Kidney (tissue), 2 donors: ENCODE measurements around the genes EDA2R, EDA and AWAT2.

DNA sequence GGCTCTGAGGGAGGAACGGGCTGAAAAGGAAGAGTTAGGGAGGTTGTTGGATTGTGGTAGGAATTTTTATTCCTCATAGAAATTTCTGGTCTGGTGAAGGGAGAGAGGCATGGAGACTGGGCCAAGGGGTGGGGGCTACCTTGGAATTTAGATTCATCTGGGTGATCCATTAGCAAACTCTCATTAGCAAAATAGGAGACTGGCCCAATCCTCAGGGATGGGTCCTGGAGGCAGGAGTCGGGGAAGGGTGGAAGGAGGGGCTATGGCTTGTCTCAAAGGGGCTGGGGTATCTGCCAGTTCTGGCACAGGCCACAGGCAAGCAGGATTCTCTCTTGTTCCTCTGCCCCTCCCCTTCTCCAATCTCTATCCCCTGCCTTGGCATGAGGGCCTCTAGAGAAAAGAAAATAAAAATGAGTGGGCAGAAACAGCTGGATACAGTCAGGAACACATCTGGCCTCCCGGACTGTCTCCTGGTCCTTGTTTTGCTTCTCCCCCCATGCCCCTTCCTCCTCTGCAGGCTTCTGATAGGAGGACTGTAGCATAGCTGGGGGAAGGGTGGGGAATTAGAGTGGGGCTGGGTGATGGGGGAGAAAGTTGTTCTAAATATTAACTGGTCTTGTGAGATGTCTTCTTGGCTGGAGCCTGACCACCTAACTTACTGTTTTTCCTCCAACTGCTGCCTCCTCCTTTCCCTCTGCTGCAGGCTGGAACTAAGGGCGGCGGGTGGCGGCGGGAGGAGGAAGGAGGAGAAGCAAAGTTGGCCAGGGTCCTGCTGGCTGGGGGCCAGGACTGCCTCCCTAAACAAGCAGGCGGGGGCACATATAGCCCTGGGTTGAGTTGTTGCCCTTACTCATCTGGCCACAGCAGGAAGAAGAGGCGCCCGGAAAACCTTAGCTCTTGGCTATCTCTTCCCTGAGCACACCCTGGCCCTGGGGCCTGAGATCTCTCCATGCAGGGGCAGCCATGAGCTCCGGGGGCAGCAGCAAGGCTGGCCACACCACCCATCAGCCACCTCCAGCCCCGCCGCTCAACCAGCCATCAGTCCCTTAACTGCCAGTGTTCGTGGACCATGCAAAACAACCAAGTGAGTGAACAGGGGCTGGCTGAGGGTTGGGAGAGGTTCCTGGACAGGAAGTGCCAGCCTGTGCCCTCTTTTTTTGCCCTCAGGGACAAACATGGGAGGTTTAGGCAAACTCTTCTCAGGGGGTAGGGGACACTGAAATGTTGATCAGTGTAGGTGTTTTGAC lies 53.4 kb upstream of the LAS1L start:
- PRO-cap, result no peak
- RRBS, result 26% methylated on average over 2 of the region's 14 CpGs

- PRO-cap, result no peak
- RRBS, result no CpG with 5 or more reads among the region's 2 CpGs
Measured at GRCh38 chrX:65610113-65610447, 57.4 kb upstream of the MSN start.

DNA sequence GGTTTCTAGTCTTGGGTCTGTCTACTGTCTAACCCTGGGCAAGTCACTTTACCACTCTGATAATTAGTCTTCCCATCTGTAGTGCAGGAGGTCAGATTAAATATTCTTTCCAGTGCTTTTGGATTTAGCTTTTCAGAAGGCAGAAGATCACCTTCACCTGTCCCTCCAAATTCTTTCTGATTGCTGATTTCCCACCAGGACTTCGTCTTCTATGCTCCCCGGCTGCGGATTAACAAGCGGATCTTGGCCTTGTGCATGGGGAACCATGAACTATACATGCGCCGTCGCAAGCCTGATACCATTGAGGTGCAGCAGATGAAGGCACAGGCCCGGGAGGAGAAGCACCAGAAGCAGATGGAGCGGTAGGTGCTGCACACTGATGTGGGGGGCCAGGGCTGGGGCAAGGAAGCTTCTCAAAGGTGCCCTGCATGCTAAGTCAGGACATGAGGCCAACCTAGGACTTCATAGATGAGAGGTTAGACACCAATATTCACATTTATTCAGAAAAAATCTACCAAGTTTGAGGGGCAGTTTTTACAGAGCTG lies 67.7 kb downstream of the MSN start:
- PRO-cap, result no peak
- RRBS, result 100% methylated on average over 3 of the region's 9 CpGs

GRCh38 chrX:65743701-65744431 lies 76.4 kb downstream of the MSN start:
- PRO-cap, result no peak
- RRBS, result no CpG with 5 or more reads among the region's 3 CpGs

DNA sequence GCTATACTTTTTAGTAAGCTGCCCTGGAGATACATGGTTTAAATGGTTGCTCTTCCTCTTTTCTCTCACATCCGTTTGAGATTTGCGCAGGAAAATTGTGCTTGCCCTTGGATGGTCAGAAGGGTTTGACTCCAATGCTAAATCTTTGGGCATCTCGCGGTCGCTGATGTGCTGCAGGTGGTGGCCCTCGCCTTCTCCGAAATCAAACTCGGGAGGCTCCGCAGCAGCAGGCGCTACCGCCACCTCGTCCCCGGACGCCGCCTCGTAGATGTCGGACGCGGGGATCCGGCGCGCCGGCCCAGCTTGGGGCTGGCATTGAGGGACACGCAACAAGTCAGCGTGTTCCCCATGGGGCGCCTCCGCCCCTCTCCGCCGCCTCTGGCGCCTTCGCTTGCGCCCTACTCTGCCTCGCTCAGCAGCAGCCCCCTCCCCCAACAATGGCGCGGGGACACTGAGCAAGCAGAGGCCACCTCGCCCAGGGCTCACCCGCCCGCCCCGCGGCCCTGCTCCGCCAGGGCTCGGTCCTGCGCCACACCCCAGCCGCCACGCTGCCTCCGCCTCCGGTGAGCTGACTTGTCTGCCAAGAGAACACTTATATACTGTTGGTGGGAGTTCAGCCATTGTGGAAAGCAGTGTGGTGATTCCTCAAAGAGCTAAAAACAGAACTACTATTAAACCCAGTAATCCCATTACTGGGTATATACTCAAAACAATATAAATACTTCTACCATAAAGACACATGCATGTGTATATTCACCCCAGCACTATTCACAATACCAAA lies 154.6 kb downstream of the MSN start:
- PRO-cap, result no peak
- RRBS, result no CpG with 5 or more reads among the region's 47 CpGs

DNA sequence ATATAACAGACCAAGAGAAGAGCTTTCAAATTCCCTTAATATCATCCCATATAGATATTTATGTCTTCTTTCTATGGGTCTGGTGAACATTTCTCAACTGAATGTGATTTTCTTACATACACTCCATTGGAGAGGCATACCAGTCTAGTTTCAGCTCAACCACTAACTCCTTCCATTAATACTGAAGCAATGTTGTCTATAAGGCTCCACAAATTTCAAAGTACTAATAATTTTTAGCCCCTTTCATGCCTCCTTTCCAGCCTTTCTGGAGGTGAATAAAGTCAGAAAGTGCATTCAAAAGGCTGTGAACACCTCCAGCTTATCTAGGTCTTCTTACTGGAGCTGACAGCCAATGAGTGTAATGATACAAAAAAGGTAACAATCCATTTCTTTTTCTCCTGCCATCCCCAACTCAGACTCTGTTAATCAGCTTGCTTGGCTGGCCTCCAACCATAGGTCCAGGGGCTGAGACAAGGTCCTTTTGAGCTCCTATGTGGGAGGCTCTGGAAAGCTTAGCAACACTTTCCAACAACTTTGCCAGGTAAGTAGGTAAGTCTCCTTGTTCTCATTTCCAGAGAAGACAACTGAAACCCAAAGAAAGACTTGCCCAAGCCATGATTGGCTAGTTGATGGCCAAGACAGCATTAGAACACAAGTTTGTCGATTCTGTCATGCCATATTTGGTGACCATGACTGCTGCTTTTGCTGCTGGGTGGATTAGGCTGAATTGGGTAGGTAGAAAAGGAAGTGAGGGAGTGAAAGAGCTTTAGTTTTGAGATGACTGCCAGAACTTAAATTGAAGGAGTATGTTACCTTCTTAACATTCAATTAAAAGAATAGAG lies 23.0 kb downstream of the VSIG4 start:
- PRO-cap, result no peak
- RRBS, result no CpG with 5 or more reads among the region's 1 CpG

- PRO-cap, result no peak
- RRBS, result no CpG with 5 or more reads among the region's 8 CpGs
Measured at GRCh38 chrX:66021943-66022506, 17.9 kb downstream of the VSIG4 start.

- PRO-cap, result no peak
- RRBS, result 100% methylated on average over 1 of the region's 23 CpGs
Measured at GRCh38 chrX:66638924-66639558, at the start of gene EDA2R. EDA2R (minus strand) TSS chrX:66639078.

DNA sequence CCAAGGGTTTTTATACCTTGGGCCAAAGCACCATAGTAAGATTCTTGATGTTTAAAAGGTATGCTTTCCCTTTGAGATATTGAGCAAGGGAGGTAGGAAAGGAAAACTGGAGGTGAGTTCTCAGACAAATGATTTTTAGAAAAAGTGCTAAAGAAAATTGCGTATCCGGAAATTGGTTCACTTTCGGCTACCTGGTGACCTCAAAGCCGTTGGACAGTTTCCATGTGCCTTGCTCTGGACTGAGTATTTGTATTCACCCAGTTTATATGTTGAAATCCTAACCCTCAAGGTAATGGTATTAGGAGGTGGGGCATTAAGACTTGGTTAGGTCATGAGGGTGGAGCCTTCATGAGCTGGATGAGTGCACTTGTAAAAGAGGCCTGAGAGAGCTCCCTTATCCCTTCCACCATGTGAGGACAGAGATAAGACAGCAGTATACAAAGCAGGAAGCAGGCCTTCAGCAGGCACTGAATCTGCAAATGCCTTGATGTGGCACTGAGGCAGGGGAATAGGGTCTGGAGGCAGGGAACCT lies 5.2 kb upstream of the OPHN1 start:
- PRO-cap, result no peak
- RRBS, result no CpG with 5 or more reads among the region's 4 CpGs

DNA sequence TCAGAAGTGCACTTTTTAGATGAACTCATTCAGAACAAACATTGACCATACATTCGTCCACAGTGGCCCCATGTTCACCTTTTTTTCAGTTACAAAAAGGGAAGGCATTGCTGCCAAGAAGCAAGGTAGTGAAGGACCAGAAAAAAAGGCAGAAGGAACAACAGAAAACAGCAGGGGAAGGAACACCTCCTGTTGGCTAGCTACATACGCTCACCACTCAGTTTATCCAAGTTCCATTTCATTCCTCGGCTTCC lies 10.1 kb upstream of the YIPF6 start:
- PRO-cap, result no peak
- RRBS, result no CpG with 5 or more reads among the region's 3 CpGs

DNA sequence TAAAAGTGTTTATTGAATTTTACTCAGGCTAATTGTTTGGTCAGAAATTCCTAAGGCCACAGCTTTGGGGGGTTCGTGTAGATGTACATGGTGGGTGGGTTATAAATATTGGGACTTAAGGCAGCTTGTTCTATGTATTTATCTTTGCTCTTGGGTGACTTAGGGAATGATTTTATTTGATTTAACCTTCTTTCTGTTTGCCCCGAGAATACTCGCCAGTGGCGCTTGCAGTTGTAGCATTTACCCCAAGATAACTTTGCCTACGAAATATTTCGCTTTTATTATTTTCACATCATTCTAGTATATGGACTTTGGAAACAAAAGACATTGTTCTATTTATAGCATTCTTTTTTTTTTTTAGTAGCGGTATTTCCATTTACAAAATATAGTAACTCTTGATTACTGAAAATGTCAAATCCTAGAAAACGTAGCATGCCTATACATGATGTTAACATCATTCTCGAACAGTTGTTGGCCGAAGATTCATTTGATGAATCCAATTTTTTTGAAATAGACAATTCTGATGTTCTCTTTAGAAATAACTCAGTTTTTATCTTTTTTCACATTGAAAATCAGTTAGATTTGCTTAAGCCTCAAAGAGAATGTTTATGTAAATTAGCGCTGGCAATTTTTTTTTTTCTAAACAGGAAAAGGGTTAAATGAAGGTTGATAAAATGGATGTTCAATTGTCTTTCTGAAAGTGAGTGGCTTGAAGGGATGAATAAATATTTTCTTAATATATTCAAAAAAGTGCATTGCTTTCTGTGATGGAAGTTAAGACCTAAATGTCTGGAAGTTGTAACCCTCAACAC lies 35.3 kb downstream of the YIPF6 start:
- PRO-cap, result no peak
- RRBS, result no CpG with 5 or more reads among the region's 11 CpGs

- PRO-cap, result no peak
- RRBS, result no CpG with 5 or more reads among the region's 5 CpGs
Measured at GRCh38 chrX:68691520-68692298, 44.2 kb downstream of the STARD8 start.

- PRO-cap, result bidirectional peak, plus-strand start at chrX:68831258, minus-strand start at chrX:68831127
- RRBS, result 28% methylated on average over 8 of the region's 29 CpGs
Measured at GRCh38 chrX:68830450-68831390, 1.9 kb downstream of the EFNB1 start.

GRCh38 chrX:68838848-68839173 lies 10.0 kb downstream of the EFNB1 start:
- PRO-cap, result no peak
- RRBS, result no CpG with 5 or more reads among the region's 3 CpGs

GRCh38 chrX:68841277-68842190 lies 12.7 kb downstream of the EFNB1 start:
- PRO-cap, result no peak
- RRBS, result no CpG with 5 or more reads among the region's 8 CpGs

DNA sequence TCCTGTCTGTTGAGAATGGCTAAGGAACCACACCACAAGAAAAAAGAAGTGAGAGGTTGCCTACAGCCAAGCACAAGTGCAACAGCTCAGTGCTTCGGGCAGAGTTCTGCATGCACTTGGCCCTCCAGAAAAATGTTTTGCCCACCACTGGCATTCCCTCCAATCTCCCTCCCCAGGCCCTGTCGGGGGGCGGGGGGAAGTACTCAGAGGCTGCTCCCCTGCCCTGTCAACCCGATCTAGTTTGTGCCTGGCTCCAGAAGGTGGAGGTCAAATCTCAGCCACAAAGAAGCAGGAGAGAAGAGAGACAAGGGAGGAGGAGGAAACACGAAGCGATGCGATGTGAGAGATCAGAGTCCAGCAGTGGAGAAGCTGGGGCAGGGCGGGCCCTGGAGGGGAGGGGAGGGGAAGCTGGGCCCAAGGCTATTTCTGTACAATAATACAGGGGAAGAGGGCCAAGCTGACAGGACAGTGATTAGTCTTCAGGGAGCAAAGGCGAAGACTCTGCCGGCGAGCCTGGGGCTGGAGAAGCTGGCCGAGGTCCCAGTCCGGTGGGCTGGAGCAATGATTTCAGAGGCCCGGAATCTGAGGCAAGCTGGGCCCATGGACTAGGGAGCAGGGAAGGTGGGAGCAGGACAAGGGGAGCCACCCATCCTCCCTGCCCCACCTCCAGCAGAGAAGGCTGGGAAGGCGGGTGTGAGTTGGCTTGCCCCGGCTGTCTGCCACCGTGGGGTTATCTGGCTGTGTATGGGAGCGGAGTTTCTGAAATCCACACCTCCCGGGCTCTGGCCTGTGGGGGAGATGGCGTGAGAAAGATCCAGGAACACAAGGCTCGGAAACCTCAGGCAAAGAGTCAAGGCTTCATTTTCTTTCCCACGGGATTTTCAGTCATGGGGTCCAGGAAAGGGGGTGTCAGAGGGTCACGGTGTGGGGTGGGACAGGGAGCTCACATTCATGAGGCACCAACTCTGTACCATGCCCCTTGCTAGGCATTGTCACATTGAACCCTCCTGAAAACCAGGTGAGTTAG lies 167.2 kb downstream of the EFNB1 start:
- PRO-cap, result no peak
- RRBS, result 52% methylated on average over 10 of the region's 23 CpGs

DNA sequence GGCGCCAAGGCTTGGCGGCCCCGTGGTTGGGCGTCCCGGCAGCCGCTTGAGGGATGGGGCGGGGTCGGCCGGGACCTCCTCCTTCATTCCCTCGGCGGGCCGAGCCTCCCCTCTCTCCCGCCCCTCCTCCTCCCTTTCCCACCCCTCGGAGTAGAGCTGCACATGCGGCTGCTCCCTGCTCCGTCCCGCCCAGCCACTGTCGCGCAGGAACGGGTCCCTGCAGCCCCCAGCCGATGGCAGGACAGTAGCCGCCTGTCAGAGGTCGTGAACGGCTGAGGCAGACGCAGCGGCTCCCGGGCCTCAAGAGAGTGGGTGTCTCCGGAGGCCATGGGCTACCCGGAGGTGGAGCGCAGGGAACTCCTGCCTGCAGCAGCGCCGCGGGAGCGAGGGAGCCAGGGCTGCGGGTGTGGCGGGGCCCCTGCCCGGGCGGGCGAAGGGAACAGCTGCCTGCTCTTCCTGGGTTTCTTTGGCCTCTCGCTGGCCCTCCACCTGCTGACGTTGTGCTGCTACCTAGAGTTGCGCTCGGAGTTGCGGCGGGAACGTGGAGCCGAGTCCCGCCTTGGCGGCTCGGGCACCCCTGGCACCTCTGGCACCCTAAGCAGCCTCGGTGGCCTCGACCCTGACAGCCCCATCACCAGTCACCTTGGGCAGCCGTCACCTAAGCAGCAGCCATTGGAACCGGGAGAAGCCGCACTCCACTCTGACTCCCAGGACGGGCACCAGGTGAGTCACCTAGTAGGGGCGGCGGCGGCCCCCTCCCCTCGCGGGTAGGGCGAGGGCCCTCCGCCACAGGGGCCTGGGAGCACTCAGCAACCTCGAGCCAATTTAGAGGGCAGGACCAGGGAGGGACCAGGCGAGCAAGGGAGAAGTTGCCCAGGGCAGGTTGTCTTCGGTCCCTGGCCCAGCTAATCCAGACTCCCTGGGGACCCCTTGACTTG lies at the start of gene EDA:
Gene EDA, plus strand, starts transcription at position 132 of the 938 bp plus-strand sequence.
- PRO-cap, result no peak
- RRBS, result 30% methylated on average over 10 of the region's 66 CpGs

DNA sequence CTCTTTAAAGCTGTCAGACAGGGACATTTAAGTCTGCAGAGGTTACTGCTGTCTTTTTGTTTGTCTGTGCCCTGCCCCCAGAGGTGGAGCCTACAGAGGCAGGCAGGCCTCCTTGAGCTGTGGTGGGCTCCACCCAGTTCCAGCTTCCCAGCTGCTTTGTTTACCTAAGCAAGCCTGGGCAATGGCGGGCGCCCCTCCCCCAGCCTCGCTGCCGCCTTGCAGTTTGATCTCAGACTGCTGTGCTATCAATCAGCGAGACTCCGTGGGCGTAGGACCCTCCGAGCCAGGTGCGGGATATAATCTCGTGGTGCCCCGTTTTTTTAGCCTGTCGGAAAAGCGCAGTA lies 172.7 kb downstream of the EDA start:
- PRO-cap, result no peak
- RRBS, result no CpG with 5 or more reads among the region's 13 CpGs

DNA sequence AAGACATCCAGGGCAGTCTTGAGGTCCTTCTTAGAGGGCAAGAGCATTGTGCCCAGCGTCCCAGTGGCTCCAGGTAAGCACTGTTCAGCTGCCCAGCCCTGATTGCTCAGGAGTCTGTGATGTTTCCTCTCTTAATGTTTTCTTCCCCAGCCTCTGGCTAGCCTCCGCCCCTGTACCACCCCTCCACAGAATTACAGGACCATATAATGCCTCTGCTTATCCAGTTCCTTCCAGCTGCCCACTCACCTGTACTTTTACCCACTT lies at the start of gene AWAT2:
Gene AWAT2, minus strand, starts transcription at position 53 of the 264 bp plus-strand sequence.
- PRO-cap, result no peak
- RRBS, result no CpG with 5 or more reads among the region's 2 CpGs

DNA sequence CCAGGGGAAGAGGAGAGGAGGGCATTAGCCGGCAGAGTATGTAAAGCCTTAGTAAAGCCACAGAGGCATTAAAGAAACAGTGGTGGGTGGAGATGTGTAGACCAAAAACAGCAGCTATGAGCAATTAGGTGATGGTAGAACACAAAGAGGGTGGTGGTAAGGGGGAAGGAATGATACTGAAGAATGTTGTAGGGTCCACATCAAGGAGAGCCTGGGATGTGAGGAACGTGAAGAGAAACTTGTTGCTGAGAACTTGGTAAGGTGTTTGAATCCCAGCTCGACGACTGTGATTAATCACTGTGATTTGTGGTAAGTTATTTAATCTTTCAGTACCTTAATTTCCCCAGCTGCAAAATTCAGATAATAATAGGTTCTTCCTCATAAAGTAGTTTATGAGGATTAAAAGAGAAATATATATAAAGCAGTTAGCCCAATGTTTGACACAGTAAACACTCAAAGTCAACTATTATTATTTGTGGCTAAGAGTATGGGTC lies 2.4 kb downstream of the IGBP1 start:
- PRO-cap, result no peak
- RRBS, result no CpG with 5 or more reads among the region's 4 CpGs